GM23248 (cell line): ENCODE measurements around a stretch of chr13.

GRCh38 chr13:113222615-113223178, 13.3 kb downstream of the CUL4A start:
- RAMPAGE, long total RNA, result no peak

GRCh38 chr13:113224453-113225530, 15.4 kb downstream of the CUL4A start:
- RAMPAGE, long total RNA, result no peak

- RAMPAGE, long total RNA, result no peak
Observed at GRCh38 chr13:113234878-113235663, 25.7 kb downstream of the CUL4A start.

DNA sequence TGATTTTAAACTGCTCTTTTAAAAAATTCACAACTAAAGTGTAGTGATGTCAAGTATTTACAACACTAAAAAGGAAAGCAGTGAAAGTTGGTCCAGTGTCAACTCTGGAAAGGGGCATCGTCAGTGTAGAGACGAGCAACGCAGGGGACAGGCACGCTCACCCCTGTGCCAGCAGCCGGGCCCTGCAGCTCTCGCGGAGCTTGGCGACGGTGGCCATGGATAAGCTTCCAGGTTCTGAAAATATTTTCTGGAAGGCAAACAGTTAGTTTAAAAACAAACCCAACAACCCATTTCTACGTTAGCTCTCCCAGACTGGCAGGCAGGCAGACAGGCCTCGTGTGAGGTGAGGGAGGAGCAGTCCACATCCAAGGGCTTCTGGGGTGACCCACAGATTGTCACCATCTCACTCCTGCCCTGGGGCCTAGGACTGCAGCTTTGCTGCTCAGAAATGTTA, 27.3 kb downstream of the LAMP1 start:
- RAMPAGE, long total RNA, result no peak

- RAMPAGE, long total RNA, result no peak
Observed at GRCh38 chr13:113413357-113414602, 39.5 kb downstream of the ADPRHL1 start.

DNA sequence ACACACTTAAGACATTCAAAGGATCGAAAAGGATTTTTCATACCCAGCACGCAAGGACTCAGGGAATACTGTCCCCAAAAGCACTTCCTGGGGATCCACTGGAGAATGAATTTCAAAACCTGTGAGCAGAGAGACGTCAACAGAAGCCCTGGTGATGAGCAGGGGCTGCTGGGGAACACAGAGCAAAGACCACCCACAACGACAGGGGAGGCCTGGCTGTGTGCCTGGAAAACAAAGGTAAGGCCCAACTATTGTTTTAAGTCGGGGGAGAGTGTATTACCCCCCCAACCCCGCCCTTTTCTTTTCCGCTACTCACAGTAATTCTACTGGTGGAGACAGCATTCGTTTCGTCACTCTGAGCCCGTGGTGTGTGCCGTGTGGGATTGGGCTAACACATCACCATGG, 18.5 kb upstream of the ADPRHL1 start:
- RAMPAGE, long total RNA, result no peak

DNA sequence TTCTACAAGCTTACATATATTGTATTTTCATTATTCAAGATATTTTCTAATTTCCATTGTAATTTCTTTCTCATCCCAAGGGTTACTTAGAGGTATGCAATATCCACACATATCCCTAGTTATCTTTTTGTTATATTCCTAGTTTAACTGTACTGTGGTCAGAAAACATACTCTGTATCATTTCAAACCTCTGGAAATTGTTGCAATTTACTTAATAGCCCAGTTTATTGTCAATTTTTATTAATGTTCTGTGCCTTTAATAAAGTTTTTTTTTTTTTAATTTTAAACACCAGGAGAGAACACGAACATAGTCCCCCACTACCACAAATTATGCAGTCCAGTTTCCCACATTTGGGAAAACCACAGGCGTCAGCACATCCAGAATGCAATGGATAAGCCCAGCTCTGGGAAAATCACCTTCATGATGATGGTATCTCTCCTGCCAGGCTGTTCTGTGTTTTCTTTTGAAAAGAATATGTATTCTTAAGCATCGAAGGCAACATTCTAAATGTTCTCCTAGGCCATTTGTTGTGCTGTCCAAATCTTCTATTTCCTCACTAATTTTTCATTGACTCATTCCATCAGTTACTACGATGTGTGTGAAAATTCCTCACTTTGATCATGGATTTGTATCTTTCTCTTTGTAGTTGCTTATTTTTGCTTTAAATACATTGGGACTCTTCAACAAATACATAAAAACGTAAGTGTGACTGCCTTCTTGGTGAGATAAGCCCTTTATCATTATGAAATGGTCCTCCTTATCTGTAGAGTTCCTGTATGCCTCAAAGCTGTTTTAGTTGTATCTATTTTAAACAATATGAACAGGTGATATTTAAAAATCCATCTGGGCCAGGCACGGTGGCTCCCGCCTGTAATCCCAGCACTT, 11.6 kb downstream of the DCUN1D2 start:
- RAMPAGE, long total RNA, result no peak

GRCh38 chr13:113500590-113501278, 9.9 kb downstream of the TMCO3 start:
- RAMPAGE, long total RNA, result no peak

DNA sequence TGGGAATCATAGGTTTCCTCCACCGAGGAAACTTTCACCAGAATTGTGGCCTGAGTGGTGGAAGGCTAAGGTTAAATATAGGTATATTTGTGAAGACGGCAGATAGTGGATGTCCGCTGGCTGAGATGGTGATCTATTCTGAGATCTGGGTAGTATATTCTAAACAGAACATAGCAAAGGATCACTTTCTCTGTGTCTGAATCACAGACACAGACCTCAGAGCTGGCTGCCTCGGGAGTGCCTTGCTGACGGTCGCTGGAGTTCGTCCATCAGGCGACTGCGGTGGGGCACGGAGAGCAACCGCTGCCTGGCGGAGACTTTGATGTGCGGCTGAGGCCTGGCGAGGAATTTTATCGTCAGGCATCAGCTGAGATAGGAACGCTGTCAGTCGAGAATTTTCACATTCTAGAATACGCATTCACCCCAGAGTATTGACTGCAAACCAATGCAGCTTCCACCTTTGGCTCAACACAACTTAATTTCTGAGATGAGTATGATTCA, 42.6 kb downstream of the TMCO3 start:
- RAMPAGE, long total RNA, result no peak

DNA sequence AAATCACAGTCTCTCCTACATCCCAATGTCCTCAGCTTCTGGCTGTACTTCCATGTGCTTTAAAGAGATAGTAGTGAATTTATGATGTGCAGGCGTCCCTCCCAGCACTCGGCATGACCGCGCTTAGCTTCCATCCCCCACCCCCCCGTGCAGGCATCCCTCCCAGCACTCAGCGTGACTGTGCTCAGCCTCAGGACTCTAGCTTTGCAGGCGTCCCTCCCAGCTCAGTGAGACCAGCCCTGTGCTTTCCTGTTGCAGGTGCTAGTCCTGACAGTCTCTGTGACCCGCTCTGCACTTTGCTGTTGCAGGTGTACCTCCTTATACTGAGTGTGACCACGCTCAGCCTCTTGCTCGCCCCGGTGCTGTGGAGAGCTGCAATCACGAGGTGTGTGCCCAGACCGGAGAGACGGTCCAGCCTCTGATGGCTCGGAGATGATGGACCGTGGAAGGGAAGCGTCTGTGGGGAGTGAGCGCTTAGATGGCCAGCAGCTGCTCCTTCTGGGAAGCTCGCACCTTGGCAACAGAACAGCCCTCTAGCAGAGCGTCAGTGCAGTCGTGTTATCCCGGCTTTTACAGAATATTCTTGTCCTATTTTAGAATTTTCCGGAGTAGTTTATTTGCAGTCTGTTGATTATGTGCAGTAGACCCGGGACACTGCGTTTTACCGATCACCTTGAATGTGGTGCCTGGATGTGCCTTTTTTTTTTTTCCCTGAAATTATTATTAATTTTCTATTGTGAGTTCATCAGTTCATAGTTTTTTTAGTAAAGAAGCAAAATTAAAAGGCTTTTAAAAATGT, 35.2 kb upstream of the TFDP1 start:
- RAMPAGE, long total RNA, result no peak

- RAMPAGE, long total RNA, result no peak
Observed at GRCh38 chr13:113601166-113602382, 17.0 kb downstream of the TFDP1 start.

- RAMPAGE, long total RNA, result no peak
Observed at GRCh38 chr13:113670225-113670718, 3.3 kb downstream of the GRK1 start.

- RAMPAGE, long total RNA, result no peak
Observed at GRCh38 chr13:113742581-113742987, 16.4 kb upstream of the TMEM255B start.

GRCh38 chr13:113783928-113784738, 25.1 kb downstream of the TMEM255B start:
- RAMPAGE, long total RNA, result no peak

GRCh38 chr13:113850456-113851324, 13.2 kb downstream of the GAS6 start:
- RAMPAGE, long total RNA, result no peak

DNA sequence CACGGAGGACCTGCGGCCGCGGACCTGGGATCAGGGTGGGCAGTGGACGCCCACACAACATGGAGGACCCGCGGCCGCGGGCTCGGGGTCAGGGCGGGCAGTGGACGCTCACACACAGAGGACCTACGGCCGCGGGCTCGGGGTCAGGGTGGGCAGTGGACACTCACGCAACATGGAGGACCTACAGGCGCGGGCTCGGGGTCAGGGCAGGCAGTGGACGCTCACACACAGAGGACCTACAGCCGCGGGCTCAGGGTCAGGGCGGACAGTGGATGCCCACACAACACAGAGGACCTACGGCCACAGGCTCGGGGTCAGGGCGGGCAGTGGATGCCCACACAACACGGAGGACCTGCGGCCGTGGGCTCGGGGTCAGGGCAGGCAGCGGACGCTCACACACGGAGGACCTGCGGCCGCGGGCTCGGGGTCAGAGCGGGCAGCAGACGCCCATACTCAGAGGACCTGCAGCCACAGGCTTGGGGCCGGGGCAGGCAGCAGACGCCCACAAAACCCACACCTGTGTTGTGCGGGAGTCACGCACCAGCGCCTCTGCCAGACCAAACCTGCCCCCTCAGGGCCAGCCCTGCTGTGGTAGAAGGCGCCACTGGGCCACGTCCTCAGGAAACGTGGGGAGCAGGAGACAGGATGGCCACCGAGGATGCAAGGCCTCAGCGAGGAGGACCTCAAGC, 27.6 kb upstream of the C13orf46 start:
- RAMPAGE, long total RNA, result no peak

DNA sequence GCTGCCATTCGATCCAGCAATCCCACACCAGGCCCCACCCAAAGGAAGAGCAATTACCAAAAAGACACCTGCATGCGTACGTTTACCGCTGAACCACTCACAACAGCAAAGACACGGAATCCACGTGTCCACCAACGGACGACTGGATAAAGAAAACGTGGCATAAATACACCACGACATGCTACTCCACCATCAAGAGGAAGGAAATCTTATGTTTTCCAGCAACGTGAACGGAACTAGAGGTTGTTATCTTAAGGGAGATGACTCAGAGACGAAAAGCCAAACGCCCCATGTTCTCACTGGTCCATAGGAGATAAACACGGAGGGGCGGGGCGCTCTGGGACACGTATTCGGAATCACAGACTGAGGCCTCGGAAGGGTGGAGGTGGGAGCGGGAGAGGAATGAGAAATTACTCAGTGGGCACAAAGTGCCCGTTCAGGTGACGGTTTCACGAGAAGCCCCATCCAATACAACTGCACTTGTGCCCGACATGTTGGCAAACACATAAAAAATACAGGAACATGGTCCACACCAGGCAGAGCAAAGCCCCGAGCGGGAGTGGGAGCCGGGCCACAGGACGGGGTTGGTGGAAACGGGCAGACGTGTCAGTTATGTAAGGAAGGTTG, 31.0 kb upstream of the C13orf46 start:
- RAMPAGE, long total RNA, result no peak

- RAMPAGE, long total RNA, result no peak
Observed at GRCh38 chr13:114024379-114025112, 50.7 kb upstream of the C13orf46 start.

- RAMPAGE, long total RNA, result no peak
Observed at GRCh38 chr13:114027486-114028323, 53.8 kb upstream of the C13orf46 start.

DNA sequence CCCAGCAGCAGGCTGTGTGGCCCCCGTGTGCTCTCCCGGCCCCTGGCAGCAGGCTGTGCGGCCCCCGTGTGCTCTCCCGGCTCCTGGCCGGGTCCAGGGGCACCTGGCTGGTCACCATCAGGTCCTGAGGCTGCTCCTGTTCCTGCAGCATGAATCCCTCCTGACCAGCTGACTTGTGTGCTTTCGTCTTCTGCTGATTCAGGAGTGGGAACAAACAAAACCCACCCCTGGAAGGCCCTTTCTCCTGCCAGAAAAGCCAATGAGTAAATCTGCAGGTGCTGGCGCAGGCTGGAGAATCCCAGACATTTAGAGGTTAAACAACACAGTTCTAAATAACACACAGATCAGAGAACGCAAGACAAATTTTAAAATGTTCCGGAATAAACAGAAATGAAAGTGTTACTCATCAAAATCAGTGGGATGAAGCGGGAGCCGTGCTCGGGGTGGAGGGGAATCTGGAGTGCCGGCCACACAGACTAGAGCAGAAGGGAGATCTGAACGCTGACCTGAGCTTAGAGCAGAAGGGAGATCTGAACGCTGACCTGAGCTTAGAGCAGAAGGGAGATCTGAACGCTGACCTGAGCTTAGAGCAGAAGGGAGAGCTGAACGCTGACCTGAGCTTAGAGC, 60.6 kb upstream of the C13orf46 start:
- RAMPAGE, long total RNA, result no peak